Epithelial cell of alveolus of lung (primary cell): ENCODE data around the genes MYORG and CNTFR.

DNA sequence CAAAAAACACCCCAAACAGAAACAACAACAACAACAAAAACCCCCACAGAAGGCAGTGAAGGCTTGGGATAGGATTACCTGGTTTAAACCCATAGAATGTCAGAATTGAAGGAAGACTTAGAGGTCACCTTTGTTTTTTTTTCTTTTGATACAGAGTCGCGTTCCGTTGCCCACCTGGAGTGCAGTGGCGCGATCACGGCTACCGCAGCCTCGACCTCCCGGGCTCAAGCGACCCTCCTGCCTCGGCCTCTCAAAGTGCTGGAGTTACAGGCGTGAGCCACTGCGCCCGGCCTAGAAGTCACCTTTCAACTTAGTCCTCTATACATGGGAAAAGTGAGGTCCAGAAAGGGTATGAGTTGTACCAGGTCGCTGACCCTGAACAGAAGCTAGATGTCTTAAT, 508 bp upstream of the UBAP1 start:
- RAMPAGE, long total RNA = no peak
- RRBS = no CpG with 5 or more reads among the region's 15 CpGs

DNA sequence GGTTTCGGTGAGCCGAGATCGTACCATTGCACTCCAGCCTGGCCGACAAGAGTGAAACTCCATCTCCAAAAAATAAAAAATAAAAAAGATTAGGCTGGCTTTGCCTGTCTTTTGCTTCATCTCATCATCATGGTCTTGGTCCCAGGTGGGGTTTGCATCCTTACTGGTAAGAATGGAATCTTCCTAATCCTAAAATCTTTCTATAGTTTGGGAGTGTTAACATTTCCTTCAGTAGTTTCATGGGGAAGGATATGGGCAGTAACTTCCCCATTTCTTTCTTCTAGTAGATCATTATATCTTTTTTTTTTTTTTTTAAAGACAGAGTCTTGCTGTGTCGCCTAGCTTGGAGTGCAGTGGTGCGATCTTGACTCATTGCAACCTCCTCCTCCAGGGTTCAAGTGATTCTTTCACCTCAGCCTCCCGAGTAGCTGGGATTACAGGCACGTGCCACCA, 10.1 kb downstream of the UBAP1 start:
- RAMPAGE, long total RNA = no peak
- RRBS = no CpG with 5 or more reads among the region's 8 CpGs

DNA sequence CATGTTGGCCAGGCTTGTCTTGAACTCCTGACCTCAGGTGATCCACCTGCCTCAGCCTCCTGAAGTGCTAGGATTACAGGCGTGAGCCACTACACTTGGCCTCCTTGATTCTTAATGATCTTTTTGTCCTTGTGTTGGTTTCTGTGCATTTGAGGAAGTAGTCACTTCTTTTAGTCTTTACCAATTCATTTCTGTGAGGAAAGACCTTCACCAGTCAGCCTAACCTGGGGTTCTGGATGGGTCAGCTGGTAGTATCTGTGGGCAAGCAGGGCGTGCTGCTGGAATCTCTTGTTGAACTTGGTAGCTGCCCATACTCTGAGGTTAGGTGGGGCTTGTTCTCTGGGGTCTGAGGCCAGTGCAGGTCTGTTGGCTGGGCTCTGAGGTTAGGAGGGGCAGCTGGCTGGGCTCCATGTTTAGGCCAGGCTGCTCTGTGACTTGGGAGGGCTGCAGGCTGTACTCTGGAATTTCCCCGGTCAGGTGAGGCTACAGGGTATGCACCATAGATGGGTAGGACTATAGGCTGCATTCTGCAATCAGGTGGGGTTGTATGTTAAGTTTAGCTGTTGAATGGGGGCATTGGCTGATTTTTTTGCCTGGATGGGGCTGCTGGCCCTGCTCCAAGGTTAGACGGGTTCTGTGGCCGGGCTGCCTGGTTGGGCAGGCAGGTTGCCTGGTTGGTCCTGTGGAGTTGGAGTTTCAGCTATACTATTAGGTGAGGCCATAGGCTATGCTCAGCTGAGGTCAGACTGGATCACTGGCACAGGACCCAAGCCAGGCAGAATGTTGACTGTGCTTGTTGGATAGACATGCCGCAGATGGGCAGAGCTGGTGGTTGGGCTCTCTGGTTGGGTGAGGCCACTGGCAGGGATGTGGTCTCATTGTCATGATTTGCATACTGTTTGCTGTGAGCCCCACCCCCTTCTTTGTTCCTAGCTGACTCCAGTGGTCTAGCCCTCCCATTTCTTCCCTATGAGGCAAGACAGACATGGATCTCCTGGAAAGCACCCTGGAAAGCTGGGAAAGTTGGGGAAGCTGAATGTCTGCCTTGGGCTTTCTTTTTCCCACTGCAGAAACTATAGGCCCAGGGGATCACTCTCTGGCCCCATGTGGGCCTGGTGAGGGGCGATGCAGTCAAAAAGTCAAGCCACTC, 19.3 kb downstream of the UBAP1 start:
- RAMPAGE, long total RNA = no peak
- RRBS = no CpG with 5 or more reads among the region's 7 CpGs

DNA sequence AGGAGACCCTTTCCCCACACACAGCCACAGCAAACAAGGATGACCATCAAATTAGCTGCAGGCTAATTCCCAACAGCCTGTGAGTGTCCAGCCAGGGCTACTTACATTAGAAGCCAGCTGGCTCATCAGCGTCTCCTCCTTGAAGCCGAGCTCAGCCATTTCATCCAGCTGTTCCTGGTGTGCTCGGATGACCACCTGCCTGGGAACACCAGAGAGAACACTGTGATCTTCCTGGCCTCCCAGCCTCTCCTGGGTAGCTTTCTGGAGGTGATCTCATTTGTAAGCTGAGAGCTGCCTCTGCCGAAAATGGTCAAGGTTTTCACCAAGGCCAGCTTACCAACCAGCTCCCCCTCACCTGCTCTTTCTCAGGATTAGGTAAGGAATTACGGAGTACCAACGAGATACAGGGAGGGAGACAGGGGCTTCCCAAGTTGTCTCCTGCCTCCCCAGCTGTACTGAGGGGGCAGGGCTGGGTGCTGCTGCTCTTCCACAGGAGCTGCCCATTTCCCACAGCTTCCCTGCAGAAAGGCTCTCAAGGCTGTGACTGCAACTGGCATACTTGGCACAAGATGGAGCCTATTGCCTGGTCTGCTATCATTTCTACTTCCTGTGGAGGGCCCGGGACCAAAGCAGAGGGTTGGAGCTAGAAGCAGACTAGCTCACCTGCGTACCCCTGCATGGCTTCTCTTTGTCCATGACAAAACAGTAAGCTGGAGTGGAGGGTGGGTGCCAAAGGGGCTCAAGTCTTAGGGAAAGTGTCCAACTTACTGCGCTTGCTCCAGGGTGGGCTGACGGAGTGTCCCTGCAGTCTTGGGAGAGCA, 73.9 kb downstream of the KIF24 start:
- RAMPAGE, long total RNA = no peak
- RRBS = no CpG with 5 or more reads among the region's 10 CpGs

DNA sequence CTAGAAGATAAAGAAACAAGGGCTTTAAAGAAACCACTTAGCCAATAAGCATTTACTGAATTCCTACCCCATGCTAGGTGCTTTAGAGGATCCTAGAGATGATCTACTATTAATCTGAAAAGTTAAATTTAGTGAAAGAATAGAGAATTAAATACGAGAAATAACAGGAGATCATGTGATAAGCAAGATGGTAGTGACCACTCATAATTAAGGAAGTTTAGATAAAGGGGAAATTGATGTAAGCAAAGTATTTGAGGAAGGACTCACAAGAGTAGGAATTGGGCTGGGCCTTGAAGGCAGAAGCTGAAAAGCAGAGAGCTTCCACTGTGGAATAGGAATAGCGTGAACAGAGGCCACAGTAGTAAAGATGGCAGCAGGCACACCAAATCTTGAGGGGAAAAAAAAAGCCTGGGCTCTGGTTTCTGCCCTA, 38.1 kb downstream of the KIF24 start:
- RAMPAGE, long total RNA = no peak
- RRBS = no CpG with 5 or more reads among the region's 2 CpGs

DNA sequence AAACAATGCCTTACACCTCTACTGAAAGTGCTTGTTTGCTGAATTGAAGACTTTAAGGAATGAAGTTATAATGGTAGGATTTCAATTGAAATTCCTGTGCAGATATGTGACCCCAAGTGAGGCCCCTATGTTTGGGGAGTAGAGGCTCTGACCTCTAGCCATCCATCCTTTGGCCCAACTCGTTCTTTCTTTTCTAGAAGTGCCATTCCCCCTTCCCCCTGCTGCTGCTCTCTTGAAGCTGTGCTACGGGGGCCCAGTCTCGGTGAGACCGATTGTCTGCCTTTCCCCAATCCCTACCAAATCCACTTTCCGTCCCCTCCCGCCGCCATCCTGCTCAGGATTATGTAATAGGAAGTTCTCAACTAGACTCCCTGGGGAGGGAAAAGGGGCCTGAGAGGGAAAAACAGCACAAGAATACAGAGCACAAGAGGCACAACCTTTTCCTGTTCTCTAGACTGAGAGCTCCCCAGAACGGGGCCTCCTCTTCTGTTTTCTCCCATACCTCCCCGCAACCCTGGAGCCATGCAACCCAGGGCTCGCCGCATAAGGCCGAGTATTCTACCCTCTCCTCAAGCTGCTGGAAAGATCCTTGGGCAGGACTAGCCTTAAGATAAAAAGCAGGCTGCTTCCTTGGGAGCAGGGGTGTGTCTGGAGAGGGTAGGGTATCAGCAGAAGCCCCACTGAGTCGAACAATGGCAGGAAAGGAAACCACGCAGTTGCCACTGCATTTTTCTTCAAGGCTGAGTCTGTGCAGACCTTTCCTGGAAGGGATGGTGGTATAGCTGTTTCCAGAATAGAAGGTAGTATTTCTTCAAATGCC, 13.1 kb downstream of the MYORG start:
- RAMPAGE, long total RNA = no peak
- RRBS = no CpG with 5 or more reads among the region's 14 CpGs

- RAMPAGE, long total RNA = no peak
- RRBS = no CpG with 5 or more reads among the region's 40 CpGs
Measured at GRCh38 chr9:34376795-34377424, at the start of gene MYORG. MYORG (minus strand) TSS chr9:34376898.

GRCh38 chr9:34578102-34578609, 11.4 kb downstream of the CNTFR start:
- RAMPAGE, long total RNA = no peak
- RRBS = 1% methylated on average over 11 of the region's 38 CpGs

- RAMPAGE, long total RNA = no peak
- RRBS = 2% methylated on average over 22 of the region's 76 CpGs
Measured at GRCh38 chr9:34589535-34590001, at the start of gene CNTFR. CNTFR (minus strand) TSS chr9:34589724.

DNA sequence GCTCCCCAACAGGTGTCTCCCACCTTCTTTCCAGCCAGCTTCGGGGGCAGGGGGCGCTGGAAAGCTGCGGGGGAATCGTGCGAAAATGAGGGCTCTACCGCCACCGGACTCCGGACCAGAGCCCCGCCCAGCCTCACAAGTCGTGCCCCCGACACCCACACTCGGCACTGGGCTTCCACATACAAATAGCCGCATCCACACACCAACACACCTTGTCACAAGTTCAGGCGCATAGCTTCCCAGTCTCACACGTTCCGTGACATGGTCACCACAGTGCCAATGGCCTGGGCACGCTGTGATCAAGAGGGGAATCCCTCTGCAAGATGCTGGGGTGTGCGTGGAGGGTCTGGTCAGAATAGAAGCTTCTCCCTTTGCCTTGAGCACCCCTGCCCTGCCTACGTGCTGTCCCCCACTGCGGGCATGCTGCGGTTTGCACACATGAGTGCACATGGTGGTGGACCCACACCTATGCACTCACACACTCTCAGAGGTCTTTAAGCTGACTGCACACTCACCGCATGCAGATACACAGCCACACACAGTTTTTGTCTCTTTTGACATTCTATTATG, 374 bp upstream of the ARID3C start:
- RAMPAGE, long total RNA = no peak
- RRBS = no CpG with 5 or more reads among the region's 22 CpGs

GRCh38 chr9:34630347-34630655, 1.4 kb upstream of the ARID3C start:
- RAMPAGE, long total RNA = no peak
- RRBS = no CpG with 5 or more reads among the region's 3 CpGs

DNA sequence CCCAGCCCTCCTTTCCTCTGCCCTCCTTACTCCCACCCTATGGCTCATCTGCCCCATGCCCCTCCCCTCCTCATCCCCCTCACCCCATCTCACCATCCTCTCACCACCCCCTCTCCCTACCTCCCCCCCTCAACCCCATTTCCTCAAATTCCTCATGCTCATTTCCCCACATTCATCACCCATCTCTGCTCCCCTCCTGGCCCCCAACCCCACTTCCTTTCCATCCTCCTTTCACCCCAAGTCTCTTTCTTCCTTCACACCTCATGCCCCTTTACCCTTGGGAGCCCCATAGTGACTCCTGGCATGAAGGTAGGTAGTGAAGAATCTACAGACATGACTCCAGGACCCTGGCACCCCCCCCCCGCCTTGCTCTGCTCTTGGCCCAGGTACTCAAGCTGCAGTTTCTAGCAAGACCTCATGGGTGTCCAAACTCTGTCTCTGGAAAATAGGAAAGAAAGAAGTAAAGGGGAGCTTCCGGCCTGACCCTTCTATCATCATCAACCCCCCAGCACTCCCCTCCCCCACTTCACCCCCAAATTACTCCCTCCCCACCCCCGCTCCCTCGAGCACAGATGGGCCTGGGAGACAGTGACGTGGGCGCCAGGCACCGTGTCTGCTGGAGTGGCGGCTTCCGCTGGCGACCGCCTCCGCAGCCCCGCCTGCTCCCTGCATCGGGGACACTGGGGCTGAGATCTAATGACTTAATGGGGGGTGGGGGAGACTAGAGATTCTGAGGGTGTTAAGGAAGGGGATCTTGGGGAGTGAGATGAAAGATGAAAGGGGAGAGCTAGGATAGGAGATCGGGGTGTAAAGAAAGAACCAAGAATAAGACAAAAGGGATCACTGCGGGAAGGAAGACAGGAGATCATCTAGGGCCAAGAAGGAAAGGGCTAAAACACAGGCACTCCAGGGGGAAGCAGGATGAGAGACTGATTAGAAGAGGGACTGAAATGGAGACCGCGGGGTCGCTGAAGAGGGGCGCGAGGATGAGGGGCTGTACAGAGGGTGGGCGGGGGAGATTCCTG, 1.3 kb upstream of the DNAJB5 start:
- RAMPAGE, long total RNA = no peak
- RRBS = no CpG with 5 or more reads among the region's 22 CpGs

GRCh38 chr9:35042727-35043138, 693 bp downstream of the C9orf131 start:
- RAMPAGE, long total RNA = no peak
- RRBS = no CpG with 5 or more reads among the region's 4 CpGs

DNA sequence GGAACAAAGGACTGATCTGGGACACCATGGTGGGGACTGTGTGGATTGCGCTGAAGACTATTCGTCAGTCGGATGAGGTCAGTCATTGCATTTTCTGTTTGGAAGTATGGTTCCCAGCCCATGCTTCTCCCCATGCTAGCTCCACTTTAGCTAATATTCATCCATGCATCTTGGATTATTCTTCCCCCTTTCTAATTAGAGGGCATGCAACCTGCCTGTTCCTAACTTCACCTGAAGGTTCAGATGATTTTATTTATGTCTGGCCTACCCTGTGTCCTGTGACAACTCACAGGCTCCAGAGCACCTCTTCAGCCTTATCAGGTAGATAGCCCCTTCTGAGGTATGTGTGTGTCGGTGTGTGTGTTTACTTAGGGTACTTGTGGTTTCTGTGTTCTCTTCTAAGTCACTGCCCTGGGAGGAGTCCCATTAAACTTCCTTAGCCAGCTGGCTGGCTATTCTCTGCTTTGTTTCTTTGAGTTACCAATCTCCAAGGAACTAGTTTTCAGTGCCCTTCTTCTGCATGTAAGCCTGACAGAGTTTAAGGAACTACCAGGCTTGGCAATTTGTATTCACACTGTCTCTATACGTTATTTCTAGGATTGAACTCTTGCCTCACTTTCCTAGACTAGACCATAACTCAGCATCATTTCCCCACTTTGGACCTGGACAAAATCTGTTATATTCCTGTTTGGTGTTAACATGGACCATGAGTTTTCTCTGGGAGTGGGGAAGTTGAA, 74.9 kb downstream of the UNC13B start:
- RAMPAGE, long total RNA = no peak
- RRBS = no CpG with 5 or more reads among the region's 5 CpGs

GRCh38 chr9:35538287-35539336, 25.1 kb downstream of the FAM166B start:
- RAMPAGE, long total RNA = no peak
- RRBS = no CpG with 5 or more reads among the region's 21 CpGs

DNA sequence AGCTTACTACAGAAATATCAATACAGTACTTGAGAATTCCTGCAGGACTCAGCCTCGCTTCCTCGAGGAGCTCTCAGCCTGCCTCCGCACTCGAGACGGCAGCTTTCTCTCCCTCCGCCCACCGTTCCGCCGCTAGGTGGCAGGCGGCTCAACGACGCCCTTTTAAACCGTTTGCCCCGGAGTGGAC, 1.3 kb upstream of the TESK1 start:
- RAMPAGE, long total RNA = no peak
- RRBS = no CpG with 5 or more reads among the region's 14 CpGs

GRCh38 chr9:35688683-35689481, 843 bp downstream of the TPM2 start:
- RAMPAGE, long total RNA = no peak
- RRBS = no CpG with 5 or more reads among the region's 12 CpGs

- RAMPAGE, long total RNA = no peak
- RRBS = no CpG with 5 or more reads among the region's 12 CpGs
Measured at GRCh38 chr9:35751019-35751798, 2.1 kb downstream of the RGP1 start.

GRCh38 chr9:35756482-35757301, 2.6 kb upstream of the MSMP start:
- RAMPAGE, long total RNA = no peak
- RRBS = 1% methylated on average over 14 of the region's 47 CpGs

- RAMPAGE, long total RNA = no peak
- RRBS = no CpG with 5 or more reads among the region's 2 CpGs
Measured at GRCh38 chr9:35760498-35761145, 6.5 kb upstream of the MSMP start.